Duodenum (tissue), 1 donor: ENCODE data around the genes POLR3E and HS3ST4.

- PRO-cap: no peak
Measured at GRCh38 chr16:22232983-22233341, 26.9 kb downstream of the EEF2K start.

- PRO-cap: no peak
Measured at GRCh38 chr16:22266182-22266958, 30.8 kb upstream of the POLR3E start.

- PRO-cap: unidirectional peak, plus-strand start at chr16:22297411; unidirectional peak, plus-strand start at chr16:22297453
Measured at GRCh38 chr16:22296816-22297557, at the start of gene POLR3E. Gene POLR3E (plus strand): TSS chr16:22297409.

GRCh38 chr16:22373633-22374224, 690 bp downstream of the CDR2 start:
- PRO-cap: no peak

DNA sequence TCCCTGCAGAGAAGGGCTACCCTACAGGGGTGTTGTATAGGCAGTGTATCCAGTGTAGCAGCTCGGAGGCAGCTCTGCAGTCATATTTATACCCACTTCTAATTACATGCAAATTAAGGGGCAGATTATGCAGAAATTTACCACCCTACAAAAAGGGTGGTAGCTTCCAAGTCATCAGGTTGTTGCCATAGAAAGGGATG, 98.5 kb downstream of the HS3ST2 start:
- PRO-cap: no peak

DNA sequence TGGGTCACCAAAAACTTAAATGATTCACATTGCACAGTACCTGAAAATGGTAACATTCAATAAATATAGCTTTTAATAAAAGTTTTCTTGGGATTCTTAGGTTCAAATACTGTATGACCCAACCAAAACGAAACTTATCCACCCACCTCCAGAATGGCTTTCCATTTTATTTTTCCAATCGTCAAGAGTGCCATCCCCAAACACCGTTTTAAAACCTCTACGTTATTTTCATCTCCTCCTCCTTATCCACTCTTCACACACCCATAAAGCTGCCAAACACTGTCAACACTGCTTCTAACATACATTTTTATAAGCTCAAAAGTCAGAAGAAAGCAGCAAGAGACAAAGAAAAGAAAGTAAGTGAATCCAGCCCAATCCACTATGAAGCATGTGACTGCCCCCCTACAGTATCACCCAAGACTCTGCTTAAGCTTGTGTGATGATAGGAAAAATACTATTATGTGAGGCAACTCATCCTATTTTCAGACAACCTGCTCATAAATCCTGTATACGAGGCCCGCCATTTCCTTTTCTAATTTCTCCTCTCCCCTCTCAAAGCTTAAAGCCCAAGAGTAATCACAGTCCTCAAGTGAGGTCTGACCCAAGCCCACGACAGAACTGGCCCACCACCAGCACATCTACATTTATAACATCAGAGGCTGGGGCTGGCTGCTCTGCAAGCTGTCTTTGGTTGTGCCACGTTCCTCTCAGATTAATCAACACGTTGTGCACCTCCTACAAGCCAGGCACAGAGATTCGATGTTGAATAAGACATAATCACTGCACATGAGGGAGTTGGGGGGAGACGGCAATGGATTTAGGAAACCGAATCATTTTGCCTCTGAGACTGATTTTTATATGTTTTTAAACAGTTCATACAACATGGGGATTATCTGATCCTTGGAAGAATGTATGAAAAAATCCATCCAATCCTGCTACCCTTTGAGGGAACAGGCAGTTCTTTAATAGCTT, 16.3 kb downstream of the USP31 start:
- PRO-cap: no peak

DNA sequence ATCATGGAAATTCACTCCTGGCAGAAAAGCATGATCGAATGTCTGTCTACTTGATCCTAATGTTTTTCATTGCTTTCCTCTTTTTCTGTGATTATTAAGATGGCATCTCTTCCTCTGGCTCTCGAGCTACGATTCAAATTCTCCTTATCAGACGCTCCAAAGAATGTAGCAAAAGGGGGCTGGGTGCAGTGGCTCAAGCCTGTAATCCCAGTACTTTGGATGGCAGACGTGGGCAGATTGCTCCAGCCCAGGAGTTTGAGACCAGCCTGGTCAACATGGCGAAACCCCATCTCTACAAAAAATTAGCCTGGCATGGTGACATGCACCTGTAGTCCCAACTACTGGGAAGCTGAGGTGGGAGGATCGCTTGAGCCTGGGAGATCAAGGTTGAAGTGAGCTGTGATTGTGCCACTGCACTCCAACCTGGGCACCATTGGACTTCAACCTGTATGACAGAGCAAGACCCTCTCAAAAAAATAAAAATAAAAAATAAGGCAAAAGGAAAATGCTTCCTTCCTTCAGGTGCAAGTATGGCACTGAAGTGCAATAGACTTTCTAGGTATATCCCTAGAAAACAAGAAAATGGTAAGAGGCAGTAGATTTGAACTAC, 35.6 kb downstream of the COG7 start:
- PRO-cap: no peak

- PRO-cap: no peak
Measured at GRCh38 chr16:23497129-23497956, 13.0 kb downstream of the GGA2 start.

DNA sequence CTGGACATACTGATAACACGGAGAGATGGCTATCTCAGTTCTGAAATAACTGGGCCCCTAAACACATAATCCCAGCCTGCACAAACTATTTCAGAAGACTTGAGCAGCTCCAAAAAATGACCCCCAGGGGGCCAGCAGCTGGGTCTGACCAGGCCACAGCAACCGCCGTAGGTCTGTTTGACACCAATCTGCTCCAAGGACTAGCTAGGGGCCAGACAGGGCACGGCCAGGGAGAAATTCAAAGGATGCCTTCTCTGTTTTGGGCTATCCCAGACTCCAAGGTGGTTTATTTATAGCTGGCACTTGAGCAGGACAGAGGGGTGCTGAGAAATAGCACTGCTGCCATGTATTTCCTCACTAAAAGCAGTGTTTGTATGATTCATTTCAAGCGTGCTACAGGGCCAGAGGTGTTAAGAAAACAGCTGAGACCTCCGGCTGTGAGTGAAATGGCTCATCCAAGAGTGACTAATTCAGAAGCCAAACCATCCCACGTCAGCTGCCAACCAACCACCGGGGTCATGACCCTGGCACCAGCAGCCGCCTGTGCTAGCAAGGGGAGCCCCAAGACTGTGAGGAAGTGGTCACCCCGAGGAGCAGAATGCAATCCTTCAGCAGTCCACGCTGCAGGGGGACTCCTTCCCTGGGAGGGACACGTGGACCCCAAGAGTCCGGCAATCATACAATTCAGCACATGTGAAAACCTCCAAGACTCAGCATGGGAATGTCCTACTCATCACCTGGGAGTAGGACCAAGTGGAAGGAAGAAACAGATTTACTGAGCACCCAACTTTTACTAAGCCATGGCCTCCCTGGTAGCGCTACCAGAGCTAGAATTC, 5.6 kb downstream of the GGA2 start:
- PRO-cap: no peak

DNA sequence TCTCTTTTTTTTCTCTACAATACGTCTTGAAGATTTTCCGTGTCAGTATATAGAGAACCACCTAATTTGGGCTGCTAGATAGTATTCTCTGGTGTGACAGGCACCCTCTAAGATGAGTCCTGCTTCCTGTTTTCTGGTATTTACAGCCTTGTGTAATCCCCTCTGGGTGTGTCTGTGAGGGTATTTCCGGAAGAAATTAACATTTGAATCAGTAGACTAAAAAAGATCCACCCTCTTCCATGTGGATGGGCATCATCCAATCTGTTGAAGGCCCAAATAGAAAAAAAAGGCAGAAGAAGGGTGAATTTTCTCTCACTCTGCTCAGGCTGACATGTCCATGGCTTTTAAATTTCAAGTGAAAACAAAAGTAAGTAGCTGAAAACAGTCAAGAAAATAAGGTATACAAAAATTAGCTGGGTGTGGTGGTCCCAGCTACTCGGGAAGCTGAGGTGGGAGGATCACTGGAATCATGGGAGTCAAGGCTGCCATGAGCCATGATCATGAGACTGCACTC, 119.5 kb upstream of the RBBP6 start:
- PRO-cap: no peak

- PRO-cap: no peak
Measured at GRCh38 chr16:24569113-24570177, 30.1 kb downstream of the RBBP6 start.

DNA sequence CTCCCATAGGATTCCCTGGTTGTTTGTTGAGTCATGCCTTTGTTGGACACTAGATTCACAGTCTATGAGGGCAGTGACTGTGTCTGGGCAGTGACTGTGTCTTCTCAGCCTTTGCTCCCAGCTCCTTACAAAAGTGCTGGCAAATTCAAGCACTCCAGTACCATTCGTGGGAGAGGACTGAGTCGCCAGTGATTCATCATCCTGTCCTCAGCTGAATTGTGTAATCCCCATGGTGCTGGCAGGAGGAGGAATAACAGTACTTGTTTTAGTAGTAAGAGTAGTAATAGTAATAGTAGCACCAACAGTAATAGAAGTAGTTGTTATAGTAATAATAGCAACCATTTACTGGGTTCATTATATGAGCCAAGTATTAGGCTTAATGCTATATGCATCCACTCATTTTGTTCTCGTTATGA, 59.9 kb upstream of the TNRC6A start:
- PRO-cap: no peak

- PRO-cap: no peak
Measured at GRCh38 chr16:24789878-24790775, 55.6 kb upstream of the SLC5A11 start.

GRCh38 chr16:24930807-24931526, 84.2 kb downstream of the ARHGAP17 start:
- PRO-cap: no peak

GRCh38 chr16:24998796-24999204, 16.4 kb downstream of the ARHGAP17 start:
- PRO-cap: no peak

DNA sequence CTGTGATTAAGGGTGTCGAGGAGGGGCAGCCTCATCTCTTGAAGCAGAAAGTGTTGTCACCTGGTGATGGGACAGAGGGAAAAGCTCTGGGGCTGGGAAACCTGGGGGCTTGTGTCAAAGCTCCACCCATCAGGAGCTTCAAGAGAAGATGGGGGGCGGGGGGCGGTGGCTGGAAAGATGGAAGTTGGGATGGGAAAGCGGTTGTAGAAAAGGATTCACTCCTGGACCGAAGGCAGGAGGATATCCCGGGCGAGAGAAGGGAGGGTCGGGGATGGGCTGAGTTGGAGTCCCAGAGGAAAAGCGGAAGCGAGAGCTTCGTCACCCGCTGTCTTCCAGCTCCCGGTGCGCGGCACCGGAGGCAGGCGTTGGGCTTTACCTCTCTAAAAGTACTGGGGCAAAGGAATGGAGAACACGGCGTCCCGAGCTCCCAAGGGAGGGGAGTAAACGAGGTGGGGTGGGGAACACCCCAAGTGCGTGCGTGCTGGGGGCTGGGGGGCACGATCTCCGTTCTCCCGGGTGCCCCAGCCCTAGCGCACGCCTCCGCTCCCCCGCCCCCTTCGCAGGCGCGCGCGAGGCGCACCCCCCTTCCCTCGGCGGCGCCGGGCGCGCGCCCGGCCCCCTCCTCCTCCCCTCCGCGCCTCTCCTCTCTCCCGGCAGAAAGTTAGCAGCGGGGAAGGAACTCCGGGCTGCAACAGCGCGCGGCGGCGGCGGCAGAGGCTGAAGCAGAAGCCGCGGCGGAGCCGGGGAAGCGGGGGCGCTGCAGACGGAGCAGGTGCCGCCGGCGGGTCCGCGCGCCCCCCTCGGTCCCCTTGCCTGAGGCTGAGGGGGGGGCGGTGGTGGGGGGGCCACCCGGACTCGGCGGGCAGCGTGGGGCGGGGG, at the start of gene HS3ST4:
HS3ST4 (plus strand) TSS at position 626 of the 879 bp plus-strand sequence.
- PRO-cap: no peak

DNA sequence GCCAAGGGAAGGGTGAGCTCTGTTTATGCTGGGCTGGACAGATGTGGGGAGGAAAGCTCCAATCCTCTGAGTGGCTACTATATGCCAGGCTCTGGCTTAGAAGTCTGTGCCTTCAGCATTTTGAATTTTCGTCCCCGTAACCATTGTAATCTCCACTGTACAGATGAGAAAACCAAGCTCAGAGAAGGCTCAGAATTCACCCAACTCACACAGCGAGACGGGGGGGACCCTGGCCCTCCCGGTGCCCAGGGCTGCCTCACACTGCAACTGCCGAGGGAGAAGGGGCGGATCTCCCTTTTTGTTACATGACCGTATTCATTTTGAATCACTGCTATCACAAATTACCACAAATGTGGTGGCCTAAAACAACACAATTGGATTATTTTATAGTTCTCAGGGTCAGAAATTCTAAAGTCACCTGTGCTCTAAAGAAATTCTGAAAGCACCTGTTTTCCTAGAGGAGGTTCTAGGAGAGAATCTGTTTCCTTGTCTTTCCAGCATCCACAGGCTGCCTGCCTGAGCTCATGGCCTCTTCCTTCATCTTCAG, 75.2 kb upstream of the C16orf82 start:
- PRO-cap: no peak

DNA sequence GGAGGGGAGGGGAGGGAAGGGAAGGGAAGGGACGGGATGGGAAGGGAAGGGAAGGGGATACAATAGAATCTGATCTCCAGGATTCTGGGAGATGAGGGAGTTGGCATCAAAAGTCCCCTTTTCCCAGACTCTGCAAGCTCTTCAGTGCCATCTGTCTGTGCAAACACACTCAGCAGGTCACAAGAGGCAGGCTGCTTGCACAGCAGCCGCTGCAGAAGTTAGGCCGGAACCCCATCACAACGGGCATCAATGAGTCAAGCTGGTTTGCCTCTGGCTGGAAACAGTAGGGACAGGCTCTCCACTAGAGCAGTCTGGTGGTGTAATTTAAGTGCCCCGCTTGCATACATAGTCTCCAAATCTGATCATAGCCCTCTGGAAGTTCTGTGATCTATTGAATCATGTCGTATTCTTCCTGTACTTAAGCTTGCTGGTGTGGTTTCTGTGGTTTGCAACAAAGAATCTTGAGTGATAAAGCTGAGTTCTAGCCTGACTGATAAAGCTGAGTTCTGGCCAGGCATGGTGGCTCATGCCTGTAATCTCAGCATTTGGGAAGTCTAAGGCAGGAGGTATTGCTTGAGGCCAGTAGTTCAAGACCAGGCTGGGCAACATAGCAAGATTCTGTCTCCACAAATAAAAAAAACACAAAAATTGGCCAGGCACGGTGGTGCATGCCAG, 33.7 kb upstream of the KDM8 start:
- PRO-cap: no peak

DNA sequence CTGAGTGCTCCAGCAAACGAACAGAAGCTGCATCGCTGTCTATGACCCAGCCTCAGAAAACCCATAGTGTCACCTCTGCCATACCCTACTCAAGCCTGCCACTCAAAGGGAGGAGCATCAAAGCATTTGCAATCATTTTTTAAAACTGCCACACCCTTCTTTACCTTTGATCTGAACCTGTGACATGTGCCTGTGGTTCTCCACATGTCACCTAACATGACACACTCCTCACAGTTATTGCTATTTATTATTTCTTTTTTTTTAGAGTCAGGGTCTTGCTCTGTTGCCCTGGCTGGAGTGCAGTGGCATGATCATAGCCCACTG, 7.3 kb upstream of the KDM8 start:
- PRO-cap: no peak

GRCh38 chr16:27199748-27200286, 3.5 kb upstream of the KDM8 start:
- PRO-cap: no peak